Metastatic Lung Carcinoma in the Adrenal Gland (tissue), 1 donor: ENCODE measurements around the genes KEAP1 and AP1M2.

DNA sequence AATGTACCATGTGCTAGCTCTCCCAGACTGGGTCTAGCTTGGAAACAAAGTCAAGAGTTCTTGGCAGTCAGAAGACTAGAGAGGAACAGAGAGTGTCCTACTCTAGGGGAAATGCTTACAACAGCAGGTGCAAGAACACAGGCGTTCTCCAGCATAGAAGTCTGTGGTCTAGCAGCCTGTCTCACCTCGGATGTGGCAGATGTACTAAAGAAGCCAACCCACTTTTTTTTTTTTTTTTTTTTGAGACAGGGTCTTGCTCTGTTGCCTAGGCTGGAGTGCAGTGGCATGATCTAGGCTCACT lies 31.1 kb downstream of the PIN1 start:
- PRO-cap = no peak

DNA sequence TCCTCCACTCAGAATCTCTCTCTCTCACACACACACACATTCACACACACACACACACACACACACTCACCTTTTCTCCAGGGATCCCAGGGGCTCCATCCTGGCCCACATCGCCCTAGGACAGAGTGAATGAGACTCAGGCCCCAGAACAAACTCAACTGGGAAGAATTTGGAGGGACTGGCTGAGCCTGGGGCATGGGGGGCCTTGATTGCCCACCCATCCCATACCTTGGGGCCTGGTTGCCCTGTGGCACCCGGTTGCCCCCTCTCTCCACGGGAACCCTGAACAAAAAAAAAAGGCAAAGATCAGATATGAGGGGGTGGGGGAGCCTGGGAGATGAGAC lies 29.8 kb downstream of the COL5A3 start:
- PRO-cap = no peak

GRCh38 chr19:10007251-10007998 lies 2.9 kb downstream of the COL5A3 start:
- PRO-cap = no peak

DNA sequence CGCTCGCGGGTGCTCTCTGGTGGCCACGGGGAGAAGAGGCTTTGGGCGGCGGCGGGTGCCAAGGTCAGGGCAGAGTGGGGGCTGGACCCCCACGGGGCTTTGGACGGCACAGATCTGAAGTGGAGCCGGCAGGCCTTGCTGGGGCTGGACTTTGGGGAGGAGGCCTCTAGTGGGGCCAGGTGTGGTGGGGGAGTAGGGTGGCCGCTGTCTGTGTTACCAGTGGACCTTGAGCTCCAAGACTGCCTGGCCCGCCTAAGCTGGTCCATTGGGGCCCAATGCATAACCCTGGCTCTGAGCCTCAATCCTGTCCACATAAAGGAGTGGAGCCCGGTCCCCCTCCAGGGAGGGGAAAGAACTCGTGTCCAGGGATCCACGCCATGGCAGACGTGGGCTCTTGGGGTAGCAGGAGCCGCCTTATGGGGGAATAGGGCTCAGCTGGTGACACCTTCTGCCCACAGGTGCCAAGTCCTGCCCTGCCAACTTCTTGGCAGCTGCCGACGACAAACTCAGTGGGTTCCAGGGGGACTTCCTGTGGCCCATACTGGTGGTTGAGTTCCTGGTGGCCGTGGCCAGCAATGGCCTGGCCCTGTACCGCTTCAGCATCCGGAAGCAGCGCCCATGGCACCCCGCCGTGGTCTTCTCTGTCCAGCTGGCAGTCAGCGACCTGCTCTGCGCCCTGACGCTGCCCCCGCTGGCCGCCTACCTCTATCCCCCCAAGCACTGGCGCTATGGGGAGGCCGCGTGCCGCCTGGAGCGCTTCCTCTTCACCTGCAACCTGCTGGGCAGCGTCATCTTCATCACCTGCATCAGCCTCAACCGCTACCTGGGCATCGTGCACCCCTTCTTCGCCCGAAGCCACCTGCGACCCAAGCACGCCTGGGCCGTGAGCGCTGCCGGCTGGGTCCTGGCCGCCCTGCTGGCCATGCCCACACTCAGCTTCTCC lies 2.0 kb downstream of the P2RY11 start:
- PRO-cap = no peak

DNA sequence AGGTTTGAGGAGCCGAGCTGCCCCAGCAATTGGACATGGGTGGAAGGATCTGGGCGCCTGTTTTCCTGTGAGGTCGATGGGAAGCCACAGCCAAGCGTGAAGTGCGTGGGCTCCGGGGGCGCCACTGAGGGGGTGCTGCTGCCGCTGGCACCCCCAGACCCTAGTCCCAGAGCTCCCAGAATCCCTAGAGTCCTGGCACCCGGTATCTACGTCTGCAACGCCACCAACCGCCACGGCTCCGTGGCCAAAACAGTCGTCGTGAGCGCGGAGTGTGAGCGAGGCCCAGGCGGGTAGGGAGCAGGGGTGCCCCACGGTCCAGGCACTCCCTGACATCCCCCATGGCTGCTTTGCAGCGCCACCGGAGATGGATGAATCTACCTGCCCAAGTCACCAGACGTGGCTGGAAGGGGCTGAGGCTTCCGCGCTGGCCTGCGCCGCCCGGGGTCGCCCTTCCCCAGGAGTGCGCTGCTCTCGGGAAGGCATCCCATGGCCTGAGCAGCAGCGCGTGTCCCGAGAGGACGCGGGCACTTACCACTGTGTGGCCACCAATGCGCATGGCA lies 4.4 kb downstream of the ICAM5 start:
- PRO-cap = no peak

DNA sequence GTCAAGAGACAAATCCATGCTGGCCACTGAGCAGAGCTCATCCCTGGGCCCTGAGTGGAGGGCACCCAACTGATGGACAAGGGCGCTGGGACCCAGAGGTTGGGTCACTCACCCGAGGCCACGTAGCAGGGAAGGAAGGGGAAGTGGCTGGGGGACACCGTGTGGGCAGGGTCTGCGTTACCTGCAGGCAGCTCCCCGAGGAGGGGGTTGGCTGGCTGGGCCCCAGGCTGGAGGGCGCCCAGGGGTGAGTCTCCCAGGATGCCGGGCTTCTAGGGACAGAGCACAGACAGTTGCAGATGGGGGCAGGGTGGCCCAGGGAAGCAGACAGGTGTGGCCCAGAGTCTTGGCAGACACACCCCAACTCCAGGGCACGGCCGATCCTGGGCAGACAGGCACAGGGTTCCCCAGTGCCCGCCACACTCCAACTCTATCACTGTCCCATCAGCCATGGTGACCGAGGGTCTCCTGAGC lies 5.6 kb upstream of the FDX2 start:
- PRO-cap = no peak

DNA sequence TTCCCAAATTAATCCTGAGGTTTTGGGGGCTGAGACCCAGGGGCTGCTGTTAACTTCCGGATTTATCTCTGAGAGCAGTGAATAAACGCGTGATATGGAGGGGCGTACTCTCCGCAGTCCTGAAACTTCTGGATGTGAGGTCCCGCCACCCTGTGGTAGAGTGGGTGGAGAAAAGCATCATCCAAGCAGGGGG lies 671 bp downstream of the RAVER1 start:
- PRO-cap = no peak

DNA sequence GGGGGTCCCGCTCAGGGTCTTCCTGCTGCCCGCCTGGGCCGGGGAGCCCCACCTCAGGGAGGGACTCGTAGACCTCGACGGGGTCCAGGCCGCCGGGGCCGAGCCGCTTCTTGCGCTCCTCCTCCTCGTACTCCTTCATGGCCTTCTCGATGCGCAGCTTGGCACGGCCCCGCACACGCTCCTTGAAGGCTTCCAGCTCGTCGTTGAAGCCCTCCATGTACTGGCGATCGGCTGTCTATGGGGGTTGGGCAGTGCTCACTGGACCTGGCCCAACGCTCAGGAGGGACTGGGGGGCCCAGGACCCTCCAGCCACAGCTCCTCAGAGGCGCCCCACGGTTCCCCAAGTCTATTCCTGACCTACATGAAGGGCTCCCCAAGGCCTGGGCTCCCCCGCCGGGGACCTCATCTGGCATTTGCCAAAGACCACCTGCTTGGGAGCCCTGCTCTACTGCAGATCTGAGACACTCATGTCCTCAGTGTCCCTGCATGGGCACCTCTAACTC lies 10.1 kb downstream of the CDC37 start:
- PRO-cap = no peak

GRCh38 chr19:10431710-10432693 lies 11.7 kb downstream of the PDE4A start:
- PRO-cap = bidirectional peak, plus-strand start at chr19:10432350, minus-strand start at chr19:10432068

GRCh38 chr19:10466647-10467215 lies 36.4 kb downstream of the KEAP1 start:
- PRO-cap = no peak

- PRO-cap = bidirectional peak, plus-strand start at chr19:10503401, minus-strand start at chr19:10503328; unidirectional peak, minus-strand start at chr19:10503567
Measured at GRCh38 chr19:10503100-10504045, at the start of gene KEAP1. Gene KEAP1 (minus strand): TSS chr19:10503356.

GRCh38 chr19:10515637-10516351 lies 1.5 kb downstream of the S1PR5 start:
- PRO-cap = no peak

- PRO-cap = no peak
Measured at GRCh38 chr19:10518987-10519384, 1.7 kb upstream of the S1PR5 start.

GRCh38 chr19:10564723-10565435 lies 931 bp downstream of the KRI1 start:
- PRO-cap = no peak

DNA sequence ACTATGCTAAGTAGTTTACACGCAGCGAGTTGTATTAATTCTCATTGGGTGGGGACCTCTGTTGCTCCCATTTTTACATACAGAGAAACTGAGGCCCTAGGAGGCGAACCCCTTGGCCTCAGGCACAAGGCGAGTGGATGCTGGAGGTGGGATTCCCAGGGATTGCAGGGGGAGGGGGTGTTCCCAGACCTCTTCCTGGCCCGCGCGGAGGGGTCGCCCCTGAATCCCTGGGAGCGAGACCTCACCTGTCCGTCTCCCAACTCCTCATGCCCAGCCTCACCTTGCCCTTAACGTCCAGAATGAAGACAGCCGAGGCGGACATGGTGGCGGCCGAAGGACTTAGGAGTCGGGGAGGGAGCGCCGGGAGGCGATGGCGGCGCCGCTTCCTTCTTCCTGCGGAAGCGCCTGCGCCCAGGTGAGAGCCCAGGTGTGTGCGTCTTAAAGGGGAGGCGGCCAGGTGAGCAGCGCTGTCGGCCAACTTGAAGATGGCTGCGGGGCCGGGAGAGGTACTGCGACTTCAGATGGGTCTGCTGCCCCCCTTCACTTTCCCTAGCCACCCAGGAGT lies at the start of gene AP1M2:
TSS of gene AP1M2 (minus strand) at position 403 of the 565 bp plus-strand sequence.
- PRO-cap = unidirectional peak, minus-strand start at position 395 of the sequence

DNA sequence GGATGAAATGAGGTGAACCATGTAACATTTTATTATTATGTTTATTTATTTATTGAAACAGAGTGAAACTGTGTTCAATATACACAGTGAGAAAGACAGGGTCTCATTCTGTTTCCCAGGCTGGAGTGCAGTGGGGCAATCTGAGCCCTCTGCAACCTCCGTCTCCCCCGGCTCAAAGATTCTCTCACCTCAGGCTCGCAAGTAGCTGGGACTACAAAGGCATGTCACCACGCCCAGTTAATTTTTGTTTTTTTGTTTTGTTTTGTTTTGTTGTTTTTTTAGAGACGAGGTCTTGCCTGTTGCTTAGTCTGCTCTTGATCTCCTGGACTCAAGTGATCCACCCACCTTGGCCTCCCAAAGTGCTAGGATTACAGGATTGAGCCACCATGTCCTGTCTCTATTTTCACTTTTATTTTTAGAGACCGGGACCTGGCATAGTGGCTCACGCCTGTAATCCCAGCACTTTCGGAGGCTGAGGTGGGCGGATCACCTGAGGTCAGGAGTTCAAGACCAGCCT lies 9.1 kb upstream of the SLC44A2 start:
- PRO-cap = no peak

- PRO-cap = no peak
Measured at GRCh38 chr19:10646577-10647220, 7.4 kb upstream of the ILF3 start.

DNA sequence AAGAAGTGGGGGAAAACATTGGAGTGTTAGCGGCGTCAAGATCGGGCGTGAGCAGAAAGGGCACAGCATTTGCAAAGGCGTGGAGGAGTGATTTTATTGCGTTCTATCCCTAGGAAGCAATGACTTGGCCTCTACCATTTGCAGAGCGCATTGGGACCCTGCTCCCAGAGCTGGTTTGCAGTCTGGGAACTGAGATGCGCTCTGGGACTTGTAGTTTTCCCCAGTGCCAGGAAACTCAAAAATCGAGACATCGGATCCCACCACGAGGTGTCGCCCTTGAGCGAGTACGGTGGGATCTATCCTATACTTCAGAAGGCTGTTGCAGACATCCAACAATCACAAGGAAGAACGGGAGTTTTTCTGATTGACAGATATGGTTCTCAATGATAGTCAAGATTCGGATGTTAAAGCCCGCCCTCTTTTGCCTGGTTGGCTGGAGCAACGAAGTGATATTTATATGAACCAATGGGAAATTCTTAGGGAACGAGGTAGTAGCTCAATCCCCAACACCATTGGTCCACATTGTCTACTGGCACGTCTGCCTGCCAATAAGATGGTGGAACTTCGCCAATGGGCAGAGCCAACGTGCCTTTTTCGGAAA lies 552 bp upstream of the DNM2 start:
- PRO-cap = no peak

DNA sequence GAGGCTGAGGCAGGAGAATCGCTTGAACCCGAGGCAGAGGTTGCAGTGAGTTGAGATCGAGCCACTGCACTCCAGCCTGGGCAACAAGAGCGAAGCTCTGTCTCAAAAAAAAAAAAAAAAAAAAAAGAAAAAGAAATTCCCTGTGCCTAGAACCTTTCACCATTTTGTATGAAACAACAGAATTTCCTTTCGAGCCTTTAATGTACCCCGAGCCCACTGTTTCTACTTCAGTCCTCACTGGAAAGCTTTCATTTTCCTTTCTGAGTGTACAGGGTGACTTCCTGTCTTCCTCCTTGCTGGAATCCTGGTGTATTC lies 39.9 kb downstream of the DNM2 start:
- PRO-cap = no peak

GRCh38 chr19:10764125-10765103 lies 46.5 kb downstream of the DNM2 start:
- PRO-cap = no peak